Ureter (tissue), 1 donor: ENCODE results near the genes SLC48A1 and OR8S1.

DNA sequence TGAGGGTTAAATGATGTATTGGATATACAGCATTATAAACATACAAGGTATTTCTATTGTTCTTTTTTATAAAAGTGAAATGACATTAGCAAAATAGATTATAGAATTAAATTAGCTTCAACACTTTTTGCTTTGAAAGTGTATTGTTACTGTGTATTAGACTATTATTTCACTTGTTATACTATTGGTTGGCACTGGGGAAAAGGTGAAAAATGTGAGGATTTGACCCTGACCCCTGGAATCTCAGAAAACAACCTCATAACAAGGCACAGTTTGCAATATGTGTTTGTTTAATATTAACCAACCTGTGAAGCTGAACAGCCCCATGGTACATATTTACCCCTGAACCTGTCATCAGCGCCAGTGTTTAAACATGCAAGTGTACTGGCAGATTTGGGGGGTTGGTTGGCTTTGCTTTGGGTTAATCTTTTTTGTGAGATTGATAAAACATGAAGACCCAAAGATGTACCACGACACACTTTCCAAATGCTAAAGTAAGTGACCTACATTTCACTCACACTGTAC lies 11.7 kb downstream of the SLC38A4 start:
- PRO-cap = no peak

GRCh38 chr12:46959484-46960087 lies 119.8 kb upstream of the PCED1B start:
- PRO-cap = no peak

- PRO-cap = no peak
Observed at GRCh38 chr12:46964175-46964451, 115.3 kb upstream of the PCED1B start.

- PRO-cap = no peak
Observed at GRCh38 chr12:47004621-47005153, 74.7 kb upstream of the PCED1B start.

DNA sequence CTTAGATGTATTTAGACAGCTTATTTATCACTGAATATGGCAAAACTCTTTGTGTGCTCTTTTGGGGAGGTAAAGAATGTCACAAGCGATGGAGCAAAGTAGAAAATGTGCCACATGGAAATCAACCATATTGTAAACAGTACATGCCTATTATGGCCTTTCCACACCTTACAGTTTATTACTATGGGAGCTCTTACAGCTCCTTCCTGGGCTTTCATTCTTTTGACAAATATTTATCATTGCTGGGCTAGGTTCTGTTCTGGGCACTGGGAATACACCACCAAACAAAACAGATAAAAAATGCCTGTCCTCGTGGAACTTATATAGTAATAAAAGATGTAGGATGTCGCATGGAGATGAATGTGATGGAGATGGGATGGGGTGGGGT lies 11.4 kb upstream of the PCED1B start:
- PRO-cap = no peak

DNA sequence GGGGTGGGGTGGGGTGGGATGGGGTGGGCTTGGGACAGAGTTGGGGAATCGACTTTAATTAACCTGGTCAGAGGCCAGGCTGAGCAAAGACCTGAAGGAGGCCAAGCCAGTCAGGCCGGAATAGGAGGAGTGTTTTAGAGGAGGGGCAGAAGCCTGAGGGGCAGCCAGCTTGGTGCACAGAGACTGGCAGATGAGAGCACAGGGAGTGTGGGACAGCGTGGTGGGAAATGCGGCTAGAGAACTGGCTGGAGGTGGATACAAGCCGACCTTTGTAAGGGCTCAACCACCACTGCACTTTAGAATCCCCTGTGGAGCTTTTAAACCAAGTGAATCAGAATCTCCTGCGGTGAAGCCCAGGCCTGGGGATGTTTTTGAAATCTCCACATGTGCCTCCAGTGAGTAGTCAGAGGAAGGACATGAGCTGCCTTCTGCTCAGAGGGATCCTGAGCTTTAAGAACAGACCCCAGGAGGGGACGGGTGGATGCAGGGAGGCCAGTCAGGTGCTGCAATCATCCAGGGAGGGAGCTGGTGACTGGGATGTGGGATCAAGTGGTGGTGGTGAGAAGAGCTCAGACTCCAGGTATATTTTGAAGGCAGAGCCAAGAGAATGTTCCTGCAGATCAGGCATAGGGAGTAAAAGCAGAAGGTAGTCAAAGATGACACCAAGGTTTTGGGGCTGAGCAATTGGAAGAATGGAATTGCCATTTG lies 10.8 kb upstream of the PCED1B start:
- PRO-cap = no peak

GRCh38 chr12:47377332-47378057 lies 297.7 kb upstream of the AMIGO2 start:
- PRO-cap = no peak

DNA sequence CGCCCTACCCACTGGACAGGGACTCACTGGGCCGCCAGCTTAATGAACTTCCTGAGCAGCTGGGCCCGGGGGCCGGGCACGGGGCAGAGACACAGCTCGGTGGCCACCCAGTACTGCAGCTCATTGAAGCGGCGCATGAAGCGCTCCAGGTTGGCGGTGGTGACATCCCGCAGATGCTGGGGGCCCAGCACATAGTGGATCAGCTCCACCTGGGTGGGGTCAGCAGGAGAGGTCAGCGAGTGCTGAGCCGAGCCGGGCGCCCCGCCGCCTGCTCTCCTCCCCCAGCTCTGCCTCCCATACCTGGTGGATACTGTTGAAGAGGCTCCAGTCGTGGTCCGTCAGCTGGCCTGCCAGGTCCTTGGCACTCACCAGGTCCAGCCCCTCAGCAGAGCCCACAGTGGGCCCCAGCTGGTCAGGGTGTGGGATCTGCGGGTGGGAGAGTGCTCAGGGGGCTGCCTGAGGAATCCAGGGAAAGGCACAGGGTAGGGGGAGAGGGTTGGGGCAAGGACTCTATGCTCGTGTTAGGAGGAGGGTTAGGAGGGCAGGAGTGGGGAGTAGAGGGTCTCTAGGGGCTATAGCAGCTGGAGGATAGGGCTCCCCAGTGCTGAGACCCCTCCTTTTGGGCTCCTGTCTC lies 15.4 kb upstream of the ENDOU start:
- PRO-cap = no peak

GRCh38 chr12:47757816-47758062 lies 941 bp downstream of the RAPGEF3 start:
- PRO-cap = no peak

- PRO-cap = no peak
Observed at GRCh38 chr12:47768344-47768961, 4.6 kb upstream of the SLC48A1 start.

- PRO-cap = no peak
Observed at GRCh38 chr12:47770778-47771404, 2.1 kb upstream of the SLC48A1 start.

DNA sequence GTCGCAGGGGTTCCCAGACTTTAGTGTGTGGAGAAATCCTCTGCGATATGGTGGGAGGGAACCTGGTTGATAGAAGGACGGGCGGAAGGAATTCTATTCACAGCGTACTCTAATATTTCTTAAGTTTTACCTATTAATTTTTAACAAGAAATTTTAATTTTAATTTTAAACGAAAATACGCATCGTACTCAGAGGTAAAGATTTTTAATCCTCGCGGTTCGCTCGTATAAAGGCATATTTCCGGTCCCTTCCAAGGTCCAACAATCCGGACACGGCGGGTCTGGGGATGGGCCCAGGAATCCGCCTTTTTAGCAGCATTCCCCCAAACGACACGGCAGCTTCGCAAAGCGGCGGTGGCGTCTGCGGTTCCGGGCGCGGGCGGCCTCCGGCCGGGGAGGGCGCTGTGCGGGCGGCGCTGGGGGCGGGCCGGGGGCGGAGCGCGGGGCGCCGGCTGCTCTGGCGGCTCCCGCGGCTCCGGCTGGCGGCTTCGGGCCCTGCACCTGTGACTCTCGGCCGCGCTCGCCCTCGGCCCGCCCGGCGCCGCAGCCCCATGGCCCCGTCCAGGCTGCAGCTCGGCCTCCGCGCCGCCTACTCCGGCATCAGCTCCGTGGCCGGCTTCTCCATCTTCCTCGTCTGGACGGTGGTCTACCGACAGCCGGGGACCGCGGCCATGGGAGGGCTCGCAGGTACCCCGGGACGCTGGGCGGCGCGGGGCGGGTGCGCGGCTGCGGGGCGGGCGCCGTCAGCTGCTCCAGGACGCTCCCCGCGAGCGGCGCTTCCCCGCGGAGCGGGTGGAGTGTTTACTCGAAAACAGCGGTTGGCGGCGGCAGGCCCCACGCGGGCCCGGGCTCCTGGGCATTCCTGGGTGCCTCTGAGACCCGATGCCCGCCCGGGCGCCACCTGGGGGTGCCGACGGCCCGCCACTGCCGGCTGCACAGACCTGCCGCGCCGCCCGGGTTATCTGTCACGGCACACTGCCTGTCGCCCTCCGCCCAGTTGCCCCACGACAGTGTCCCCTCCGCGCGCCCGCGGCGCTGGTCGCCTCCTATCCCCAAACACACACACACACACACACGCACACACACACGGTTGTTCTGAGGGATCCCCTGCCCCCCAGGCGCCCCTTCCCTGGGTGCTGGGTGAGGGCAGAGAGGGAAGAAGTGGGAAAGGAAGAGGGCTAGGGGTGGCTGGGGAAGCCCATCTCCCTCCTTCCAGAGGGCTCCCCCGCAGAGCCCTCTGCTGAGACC lies at the start of gene SLC48A1:
Gene SLC48A1 (plus strand): TSS at position 484 of the 1,247 bp plus-strand sequence.
- PRO-cap = bidirectional peak, plus-strand start at position 422 of the sequence, minus-strand start at position 380 of the sequence

DNA sequence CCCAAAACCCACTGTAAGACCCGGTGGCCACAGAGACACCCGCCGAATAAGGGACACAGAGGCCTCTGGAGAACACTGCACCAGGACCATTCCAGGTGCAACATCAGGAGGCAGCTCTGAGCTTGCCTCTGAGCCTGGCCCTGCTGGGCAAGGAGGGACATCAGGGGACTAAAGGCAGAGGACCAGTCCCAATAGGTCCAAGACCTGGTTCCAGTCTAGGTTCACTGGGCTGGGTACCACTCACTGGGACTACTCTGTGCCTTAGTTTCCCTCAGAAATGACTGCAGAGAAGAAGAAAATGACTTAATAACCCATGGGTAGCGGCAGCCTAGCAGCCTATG lies 1.6 kb downstream of the HDAC7 start:
- PRO-cap = no peak

- PRO-cap = bidirectional peak, plus-strand start at chr12:47820804, minus-strand start at chr12:47820710
Observed at GRCh38 chr12:47820399-47820955, 774 bp upstream of the HDAC7 start.

DNA sequence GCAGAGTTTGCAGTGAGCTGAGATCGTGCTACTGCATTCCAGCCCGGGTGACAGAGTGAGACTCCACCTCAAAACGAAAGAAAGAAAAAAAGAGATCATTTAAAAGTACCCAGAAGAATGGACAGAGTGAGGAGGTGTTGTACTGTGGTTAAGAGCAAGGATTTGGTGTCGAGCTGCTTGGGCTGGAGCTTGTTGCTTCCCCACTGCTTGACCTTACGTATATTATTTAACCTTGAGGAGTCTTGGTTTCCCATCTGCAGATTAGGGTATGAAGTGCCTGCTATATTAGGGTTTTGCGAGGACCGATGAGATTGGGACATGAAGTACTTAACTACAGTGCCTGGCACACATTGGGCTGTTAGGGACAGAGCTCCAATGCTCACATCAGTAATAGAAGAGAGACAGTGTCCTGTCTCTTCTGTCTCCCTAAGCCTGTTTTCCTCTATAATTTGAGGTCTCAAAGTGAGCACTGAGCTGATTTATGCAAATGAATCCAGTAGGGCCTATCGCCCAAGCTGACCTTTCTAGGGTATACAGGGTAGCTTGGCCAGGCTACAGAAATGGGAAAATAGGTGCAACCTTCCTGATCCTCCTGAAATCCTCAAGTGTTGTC lies 8.5 kb upstream of the HDAC7 start:
- PRO-cap = no peak

DNA sequence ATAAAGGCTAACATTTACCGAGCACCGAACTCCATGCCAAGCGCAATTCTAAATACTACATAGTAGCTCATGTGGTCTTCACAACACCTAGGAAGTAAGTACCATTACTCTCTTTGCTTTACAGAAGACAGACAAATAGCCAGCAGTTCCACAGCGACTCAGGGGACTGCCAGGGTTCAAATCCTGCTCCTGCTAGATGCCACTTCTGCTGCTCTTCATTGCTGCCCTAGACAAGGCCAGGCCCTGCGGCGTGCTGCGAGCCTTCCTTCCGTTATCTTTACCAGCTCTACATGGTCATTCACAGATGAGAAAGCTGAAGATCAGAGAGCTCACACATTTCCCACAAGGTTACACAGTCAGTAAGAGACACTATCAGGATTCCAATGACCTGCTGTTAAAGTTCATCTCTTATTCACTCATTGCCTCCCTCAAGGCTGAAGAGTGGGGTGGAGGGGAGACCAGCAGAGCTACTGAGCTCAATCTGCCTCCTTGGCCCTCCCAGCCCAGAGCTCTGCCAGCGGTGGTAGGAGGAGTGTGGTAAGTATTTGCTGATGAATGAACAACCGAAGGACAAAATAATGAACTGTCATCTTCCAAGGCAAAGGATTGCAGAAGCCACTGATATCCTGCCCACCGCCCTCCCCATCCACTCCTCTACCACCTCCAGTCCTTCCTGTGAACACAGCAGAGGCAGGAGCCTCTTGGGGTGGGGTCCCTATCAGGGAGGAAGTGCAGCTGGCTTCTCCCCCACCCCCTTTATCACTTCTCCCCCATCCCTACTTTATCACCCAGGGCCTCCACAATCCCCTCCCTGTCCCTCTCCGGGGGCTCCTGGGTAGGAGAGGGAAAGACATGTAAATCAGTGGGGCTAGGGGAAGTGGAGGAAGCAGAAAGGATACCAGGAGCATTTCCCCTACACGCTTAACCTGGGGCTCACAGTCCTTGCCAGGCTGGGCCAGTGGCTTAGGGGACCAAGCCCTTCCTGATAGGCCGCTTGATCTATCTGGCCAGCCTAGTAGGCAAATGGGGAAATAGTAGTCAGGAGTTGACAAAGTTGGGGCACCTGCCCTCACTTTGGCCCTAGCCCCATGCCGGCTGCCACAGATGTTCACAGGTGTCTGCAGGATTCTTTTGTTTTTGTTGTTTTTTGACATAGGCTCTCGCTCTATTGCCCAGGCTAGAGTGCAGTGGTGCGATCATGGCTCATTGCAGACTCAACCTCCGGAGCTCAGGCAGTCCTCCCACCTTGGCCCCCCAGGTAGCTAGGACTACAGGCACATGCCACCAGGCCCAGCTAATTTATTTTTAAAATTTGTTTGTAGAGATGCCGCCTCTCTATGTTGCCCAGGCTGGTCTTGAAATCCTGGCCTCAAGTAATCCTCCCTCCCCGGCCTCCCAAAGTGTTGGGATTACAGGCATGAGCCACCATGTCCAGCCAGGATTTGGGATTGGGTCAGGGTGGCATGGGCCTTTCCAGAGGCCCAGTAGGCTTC lies 15.0 kb upstream of the HDAC7 start:
- PRO-cap = no peak

DNA sequence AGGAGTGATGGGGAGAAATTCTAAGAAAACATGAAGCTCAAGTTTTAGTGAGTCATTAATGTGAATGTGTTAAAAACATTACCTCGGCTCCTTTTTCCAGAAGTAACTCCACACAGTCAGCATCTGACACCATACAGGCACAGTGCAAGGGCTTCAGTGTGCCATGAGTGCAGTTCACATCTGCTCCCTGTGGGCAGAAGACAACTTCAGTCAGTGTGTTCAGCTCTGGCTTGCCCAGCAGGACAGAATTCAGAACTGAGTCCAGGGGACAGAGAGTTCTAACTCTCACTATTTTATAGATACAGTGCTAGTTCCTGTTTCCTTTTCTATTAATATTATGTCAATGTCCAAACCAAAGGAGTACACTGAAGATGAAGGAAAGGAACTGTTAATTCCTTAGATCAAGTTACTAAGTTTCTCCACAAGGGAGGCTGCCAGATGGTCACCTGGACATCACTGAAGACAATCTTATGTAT lies 6.2 kb downstream of the ASB8 start:
- PRO-cap = no peak

GRCh38 chr12:48188383-48188797 lies 4.9 kb downstream of the CCDC184 start:
- PRO-cap = no peak

DNA sequence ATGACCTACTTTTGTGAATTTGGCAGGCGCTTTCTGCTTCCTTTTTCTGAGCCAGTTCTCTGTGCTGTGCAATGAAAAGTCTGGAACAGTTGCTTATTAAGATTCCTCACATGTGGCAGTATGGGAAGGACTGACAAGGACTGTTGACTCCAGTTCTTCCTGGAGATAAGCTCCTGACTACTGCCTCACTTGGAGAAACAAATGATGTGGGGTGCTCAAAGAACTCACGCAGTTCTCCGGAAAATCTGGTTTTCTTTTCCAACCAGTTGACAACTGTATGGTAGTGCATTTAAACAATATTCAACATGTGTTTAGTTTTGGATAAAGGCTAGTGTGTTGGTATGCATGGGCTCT lies 58.3 kb upstream of the ANP32D start:
- PRO-cap = no peak

GRCh38 chr12:48525400-48525753 lies at the start of gene OR8S1:
Gene OR8S1 (plus strand): TSS chr12:48525632.
- PRO-cap = no peak